GM19240 (cell line): ENCODE measurements around the genes NFS1 and DLGAP4.

GRCh38 chr20:35297144-35297606, 5.0 kb upstream of the FAM83C start:
- RRBS, result no CpG with 5 or more reads among the region's 8 CpGs

GRCh38 chr20:35474109-35474726, 18.8 kb downstream of the CEP250 start:
- RRBS, result no CpG with 5 or more reads among the region's 3 CpGs

GRCh38 chr20:35631195-35631926, 15.7 kb downstream of the SPAG4 start:
- RRBS, result no CpG with 5 or more reads among the region's 10 CpGs

DNA sequence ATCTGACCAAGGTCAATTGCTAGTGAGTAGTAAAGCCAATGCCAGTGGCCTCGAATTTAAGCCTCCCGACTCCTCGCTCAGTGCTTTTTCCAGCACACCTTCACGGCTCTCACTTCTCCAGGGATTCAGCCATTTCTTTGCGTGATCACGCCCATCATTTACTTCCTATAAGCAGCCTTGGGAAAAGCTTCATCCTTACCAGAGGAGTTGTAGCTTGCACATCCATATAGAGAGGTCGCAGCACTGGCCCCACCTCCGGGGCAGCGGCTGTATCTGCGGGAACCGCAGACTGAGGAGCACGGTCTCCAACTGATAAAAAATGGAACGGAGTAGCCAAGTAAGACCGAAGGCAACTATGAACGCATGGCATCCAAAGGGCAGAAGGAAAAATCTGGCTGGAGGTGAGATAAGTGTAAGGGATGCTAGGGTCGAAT, 853 bp downstream of the NFS1 start:
- RRBS, result no CpG with 5 or more reads among the region's 16 CpGs

DNA sequence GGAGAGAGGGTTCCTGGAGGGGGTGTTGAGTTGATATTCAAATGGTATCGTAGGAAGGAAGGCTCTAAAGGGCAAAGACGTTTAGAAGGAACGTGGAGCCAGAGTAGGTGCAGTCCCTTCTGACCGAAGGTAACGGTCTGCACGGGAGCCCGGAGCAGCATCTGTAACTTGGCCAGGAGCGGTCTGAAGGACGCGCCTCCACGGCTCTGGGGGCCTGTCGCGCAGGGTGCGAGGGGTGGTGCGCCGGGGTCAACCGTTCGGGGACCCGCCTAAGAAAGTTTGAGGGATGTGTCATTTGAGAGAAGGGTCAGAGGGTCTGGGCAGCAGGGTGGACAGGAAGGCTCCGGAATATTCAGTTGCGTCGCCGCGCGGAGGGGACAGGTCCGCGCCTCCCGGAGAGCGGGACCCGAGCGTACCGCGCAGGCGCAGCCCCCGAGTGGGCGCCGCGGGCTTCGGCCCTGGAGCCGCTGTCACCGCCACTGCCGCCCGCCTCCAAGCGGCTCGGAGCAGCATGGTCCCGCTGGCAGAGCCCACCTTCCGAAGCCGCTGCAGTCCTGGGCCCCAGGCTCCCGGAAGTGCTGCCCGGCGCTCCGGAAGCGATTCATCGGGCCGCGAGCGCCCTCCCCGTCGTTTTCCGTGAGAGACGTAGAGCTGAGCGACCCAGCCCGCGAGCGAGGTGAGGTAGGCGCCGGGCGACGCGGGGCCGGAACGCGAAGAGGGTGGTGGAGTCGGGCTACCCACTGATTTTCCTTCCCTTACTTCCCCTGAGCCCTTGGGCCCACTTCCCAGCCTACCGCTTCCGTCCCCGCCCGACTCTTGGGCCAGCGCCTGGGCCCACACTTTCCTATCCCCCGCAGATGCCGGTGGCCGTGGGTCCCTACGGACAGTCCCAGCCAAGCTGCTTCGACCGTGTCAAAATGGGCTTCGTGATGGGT, at the start of gene NFS1:
NFS1 (minus strand) TSS at position 577 of the 935 bp plus-strand sequence.
- RRBS, result 2% methylated on average over 36 of the region's 86 CpGs

DNA sequence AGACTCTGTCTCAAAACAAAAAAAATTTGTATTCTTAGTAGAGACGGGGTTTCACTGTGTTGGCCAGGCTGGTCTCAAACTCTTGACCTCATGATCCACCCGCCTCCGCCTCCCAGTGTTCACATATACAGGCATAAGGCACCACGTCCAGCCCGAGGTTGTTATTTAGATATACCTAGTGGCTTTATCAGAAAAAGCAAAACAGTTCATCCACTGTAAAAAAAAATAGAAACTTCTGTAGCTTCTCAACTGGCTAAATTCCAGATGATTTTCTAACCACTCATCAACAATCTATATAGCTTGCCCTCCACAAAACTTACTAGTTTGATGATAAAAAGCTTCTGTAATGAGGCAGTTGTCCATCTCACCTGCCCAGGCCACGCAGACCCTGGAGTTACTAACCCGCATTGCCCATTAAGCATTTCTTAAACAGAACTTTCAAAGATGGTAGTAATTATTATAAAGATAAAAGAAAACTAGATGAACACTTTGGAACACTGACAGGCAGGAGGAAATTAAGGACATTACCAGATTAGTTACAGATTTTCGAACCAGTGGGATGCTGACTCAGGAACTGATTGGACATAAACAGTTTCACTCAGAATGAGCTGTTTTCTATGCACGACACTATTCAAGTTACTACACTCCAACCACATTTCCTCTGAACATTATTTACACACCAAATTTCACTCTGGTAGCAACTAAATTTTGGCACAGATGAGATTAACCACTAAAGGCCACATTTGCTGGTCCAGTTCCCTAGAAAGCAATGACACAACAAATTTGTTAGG, 2.7 kb downstream of the ROMO1 start:
- RRBS, result no CpG with 5 or more reads among the region's 9 CpGs

GRCh38 chr20:35712842-35713226, 13.6 kb downstream of the ROMO1 start:
- RRBS, result no CpG with 5 or more reads among the region's 6 CpGs

DNA sequence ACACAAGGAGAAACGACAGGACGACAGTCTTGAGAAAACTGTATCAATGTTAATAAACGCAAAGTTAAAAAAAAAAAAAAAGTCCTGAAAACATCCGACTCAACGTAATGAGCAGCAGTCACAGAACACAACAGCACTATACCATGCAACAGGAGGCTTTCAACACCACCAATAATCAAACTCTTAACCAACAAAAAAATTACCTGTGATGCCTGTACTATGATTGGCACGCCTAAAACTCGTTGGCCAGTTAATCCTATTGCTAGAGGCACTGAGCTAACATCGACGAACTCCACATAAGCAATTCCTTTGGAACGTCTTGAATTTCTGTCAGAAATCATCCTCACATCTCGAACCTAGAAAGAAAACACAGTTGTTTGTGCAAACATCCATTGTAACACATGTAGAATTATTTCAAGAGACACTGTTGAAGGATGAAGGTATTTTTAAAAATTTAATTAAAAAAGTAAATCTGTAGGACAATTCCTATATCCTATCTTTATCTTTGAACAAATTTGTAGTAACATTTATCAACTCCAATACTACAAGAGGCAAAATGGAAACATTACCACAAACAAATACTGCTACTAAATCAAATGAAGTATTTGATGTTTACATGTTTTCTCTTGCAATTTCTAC, 17.6 kb downstream of the RBM39 start:
- RRBS, result no CpG with 5 or more reads among the region's 11 CpGs

DNA sequence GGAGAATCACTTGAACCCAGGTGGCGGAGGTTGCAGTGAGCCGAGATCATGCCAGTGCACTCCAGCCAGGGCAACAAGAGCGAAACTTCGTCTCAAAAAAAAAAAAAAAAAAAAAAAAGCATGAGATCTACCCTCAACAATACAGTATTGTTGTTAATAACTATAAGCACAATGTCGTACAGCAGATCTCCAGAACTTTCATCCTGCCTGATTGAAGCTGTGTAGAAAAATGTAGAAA, 26.0 kb downstream of the SCAND1 start:
- RRBS, result no CpG with 5 or more reads among the region's 5 CpGs

DNA sequence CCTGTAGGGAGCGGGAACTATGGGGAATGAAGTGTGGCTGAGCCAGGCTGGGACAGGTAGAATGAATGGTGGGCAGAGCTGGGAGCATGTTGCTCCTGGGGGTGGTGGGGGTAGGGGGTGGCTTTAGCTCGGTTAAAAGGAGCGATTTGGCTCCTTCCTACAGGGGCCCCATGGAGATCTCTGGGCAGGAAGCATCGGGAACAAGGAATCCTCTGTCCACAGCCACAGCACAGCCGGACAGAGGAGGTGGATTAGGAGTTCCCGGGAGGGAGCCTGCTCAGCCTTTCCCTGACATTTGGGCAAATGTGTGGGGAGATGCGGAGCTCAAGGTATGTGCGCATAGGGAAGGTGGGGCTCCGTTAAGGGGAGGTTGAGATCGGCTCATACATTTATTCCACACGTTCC, 41.1 kb upstream of the EPB41L1 start:
- RRBS, result no CpG with 5 or more reads among the region's 11 CpGs

- RRBS, result 69% methylated on average over 5 of the region's 18 CpGs
Observed at GRCh38 chr20:36218362-36219230, 17.7 kb upstream of the AAR2 start.

DNA sequence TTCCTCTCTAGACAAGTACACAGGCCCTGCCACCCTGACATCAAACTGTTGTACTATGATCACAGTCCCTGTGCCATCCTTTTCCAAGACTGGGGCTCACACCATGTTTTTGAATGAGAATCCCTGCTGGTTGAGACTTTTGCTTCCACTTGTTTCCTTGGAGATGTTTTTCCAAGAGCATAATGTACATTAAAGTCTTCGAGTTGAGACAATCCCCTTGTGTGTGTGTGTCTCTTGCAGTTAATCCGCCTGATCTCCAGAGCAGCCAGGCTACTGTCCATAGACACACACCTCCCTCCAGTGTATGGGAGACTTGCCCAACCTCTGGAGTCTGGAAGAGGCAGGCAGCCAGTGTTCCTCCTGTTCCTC, 20.4 kb downstream of the AAR2 start:
- RRBS, result no CpG with 5 or more reads among the region's 2 CpGs

DNA sequence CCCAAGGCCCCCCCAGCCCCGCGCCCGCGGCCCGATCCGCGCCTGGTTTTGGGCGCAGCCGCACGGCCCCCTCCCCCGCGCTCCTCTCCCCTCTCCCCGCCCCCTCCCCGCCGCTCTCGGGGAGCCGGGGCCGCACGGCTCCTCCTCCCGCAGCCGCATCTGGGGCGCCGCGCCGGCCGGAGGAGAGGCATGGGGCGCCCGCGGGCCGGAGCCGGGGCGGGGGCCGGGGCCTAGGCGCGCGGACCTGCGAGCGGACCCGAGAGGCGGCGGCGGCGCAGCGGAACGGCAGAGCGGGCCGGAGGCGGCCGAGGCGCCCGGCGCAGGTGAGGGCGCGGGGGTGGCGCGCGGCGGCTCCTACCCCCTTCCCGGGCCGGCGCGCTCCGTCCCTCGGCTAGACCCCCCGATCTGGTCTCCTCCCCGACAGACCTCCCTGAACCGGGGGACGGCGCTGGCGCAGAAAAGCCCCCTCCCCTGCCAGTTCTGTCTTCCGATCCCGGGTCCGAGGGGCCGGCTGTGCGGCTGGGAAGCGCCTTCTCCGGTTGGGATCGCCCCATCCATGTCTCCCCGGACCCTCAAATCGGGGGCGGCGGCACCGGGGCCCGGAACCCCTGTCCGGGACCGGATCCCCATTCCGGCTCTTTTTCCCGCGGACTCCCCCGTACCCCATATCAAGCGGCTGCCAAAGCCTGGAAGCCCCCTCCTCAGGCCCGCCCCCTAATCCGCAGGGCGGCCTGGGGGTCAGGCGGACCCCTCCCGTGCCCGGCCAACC, at the start of gene DLGAP4:
DLGAP4 (plus strand) TSS at position 150 of the 769 bp plus-strand sequence.
- RRBS, result 4% methylated on average over 46 of the region's 97 CpGs

GRCh38 chr20:36574186-36574456, 724 bp downstream of the TGIF2 start:
- RRBS, result 2% methylated on average over 9 of the region's 25 CpGs

GRCh38 chr20:36628028-36628667, 17.8 kb downstream of the SLA2 start:
- RRBS, result no CpG with 5 or more reads among the region's 8 CpGs

DNA sequence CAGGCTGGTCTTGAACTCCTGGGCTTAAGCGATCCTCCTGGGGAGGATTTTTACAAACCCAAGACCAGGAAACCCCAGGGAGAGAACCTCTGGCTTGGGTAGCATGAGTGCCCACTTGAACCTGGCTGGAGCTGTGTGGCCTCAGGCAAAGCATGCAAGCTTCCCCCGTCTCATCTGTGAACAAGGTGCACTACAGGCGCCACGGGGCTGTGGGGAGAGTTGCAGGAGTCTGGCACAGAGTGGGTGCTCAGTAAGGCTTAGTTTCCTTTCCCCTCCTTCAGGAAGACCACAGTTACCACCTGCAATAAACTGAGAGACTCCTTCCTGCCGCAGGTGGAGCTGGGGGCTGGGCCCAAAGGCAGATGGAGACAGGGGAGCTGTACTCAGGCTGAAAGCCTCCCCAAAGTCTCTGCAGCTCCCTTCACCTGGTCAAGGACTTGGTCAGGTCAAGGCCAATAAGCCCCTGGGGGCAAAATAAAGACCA, 1.8 kb downstream of the SLA2 start:
- RRBS, result no CpG with 5 or more reads among the region's 5 CpGs

GRCh38 chr20:36677093-36677923, 31.3 kb upstream of the SLA2 start:
- RRBS, result no CpG with 5 or more reads among the region's 22 CpGs

- RRBS, result no CpG with 5 or more reads among the region's 11 CpGs
Observed at GRCh38 chr20:36744718-36745298, 1.1 kb downstream of the NDRG3 start.

DNA sequence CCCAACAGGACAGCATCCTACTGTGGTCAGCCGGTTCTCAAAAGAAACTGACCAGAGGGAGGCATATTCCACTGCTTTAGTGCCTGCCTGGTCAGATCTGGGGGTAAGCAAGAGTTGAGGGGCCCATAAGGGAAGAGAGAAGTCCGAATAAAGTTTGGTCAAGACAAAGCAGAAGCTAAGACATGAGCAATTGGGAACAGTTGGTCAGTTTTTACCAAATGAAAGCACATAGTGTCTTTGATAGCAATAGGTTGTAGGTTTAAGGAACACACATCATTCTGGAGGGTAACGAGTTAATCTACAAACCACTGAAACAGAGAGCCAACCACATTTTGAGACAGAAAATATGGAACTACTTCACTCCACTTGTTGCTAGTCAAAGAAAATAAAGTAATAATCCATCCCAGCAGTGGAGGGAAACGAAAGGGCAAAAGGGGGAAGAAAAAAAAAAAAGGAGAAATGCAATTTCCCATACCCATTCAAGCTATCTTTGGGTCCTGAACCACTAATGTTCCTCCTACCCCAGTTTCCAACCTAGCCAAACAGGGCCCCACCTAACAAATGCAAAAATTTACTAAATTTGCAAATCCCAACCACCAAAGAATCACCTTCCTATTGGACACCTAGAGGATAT, 1.5 kb downstream of the SAMHD1 start:
- RRBS, result no CpG with 5 or more reads among the region's 4 CpGs

DNA sequence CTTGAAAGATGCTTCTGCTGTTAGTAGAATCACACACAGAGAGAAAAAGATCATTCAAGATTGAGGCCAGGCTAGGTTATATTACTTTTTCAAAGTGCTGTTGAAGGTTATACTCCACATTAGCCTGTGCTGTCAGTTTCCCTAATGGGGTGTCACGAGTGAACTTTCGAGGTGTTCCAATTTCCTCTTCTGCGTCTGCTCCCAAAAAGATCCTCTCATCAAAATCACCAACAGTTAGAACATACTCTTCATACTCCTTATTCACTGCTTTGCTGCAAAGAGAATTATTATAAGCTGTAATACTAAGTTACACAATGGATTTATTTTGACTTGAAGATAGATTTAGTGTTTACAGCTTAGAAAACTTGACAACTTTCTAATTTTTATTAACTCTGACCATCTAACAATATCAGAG, 33.8 kb downstream of the RBL1 start:
- RRBS, result no CpG with 5 or more reads among the region's 3 CpGs